Left lobe of liver (tissue), 1 donor: ENCODE results near the genes CDC25A and NME6.

DNA sequence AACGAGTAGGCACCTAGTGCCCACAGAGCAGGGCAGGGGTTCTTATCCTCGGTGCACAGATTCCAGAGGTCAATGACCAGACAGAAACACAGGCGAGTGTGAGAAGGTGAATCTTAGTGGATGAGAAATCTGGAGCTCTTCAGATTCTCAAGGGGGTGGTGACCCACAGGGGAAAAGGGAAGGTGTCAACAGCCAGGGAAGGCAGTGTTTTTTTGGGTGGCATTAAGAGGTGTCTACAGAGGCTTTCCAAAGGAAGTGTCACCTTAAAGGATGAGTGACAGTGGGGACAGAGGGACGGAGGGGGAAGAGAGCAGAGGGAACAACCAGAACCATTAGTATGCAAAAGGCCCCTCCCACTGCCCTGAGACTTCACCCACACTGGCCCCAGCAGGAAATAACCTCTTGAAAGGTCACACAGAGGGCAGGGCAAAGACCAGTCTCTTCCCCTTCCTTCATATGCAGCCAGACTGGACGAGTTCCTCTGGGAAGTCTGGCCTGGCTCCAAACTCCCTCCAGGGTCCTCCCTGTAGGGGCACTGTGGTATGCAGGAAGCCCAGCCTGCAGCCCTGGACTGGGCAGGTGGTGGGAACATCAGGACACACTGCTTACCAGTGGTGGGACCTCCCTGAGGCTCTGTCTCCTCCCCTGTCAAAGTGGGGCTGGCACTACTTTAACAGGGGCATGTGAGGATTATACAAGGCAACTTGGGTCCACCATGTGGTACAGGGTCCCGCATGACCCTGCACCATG, 27.4 kb downstream of the CCDC12 start:
- PRO-cap: no peak

GRCh38 chr3:46955686-46956534, 20.6 kb downstream of the CCDC12 start:
- PRO-cap: no peak

- PRO-cap: no peak
Observed at GRCh38 chr3:46991143-46991655, 11.7 kb downstream of the NBEAL2 start.

DNA sequence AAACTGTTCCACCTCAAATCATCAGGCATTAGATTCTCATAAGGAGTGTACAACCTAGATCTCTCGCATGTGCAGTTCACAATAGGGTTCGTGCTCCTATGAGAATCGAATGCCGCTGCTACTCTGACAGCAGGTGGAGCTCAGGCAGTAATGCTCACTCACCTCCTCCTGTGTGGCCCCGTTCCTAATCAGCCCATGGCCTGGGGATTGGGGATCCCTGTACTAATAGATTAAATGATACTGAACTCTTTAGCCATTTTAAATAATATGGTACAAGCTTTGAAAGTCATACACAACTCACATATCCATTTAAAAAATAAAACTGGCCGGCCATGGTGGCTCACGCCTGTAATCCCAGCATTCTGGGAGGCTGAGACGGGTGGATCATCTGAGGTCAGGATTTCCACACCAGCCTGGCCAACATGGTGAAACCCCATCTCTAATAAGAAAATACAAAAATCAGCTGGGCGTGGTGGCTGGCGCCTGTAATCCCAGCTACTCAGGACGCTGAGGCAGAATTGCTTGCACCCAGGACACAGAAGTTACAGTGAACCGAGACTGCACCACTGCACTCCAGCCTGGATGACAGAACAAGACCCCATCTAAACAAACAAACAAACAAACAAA, 76.4 kb downstream of the SETD2 start:
- PRO-cap: no peak

DNA sequence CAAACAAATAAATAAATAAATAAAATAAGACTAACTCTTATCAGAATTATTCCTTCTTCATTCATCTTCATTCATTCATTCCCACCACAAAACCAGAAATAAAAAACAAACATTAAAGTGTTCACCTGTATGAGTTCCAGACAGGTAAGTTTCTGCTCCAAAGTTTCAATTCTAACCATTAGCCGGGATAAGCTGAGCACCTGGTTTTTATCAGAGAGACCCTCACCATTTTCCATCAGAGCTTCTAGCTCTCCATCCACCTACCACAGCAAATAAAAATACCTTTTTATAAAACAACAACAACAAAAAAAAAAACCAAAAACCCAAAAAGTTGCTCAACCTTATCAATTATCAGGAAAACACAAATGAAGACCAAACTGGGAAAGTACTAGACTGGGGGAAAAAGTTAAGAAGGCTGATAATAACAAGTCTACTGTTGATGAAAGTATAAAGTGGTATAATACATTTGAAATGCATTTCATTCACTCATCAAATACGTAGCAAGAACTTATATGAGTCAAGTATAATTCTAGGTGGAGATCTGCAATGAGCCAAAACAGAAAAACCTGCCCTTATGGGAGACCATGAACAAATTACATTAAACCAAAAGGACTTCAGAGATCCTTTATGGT, 75.8 kb downstream of the SETD2 start:
- PRO-cap: no peak

GRCh38 chr3:47586773-47588116, 8.6 kb upstream of the CSPG5 start:
- PRO-cap: no peak

DNA sequence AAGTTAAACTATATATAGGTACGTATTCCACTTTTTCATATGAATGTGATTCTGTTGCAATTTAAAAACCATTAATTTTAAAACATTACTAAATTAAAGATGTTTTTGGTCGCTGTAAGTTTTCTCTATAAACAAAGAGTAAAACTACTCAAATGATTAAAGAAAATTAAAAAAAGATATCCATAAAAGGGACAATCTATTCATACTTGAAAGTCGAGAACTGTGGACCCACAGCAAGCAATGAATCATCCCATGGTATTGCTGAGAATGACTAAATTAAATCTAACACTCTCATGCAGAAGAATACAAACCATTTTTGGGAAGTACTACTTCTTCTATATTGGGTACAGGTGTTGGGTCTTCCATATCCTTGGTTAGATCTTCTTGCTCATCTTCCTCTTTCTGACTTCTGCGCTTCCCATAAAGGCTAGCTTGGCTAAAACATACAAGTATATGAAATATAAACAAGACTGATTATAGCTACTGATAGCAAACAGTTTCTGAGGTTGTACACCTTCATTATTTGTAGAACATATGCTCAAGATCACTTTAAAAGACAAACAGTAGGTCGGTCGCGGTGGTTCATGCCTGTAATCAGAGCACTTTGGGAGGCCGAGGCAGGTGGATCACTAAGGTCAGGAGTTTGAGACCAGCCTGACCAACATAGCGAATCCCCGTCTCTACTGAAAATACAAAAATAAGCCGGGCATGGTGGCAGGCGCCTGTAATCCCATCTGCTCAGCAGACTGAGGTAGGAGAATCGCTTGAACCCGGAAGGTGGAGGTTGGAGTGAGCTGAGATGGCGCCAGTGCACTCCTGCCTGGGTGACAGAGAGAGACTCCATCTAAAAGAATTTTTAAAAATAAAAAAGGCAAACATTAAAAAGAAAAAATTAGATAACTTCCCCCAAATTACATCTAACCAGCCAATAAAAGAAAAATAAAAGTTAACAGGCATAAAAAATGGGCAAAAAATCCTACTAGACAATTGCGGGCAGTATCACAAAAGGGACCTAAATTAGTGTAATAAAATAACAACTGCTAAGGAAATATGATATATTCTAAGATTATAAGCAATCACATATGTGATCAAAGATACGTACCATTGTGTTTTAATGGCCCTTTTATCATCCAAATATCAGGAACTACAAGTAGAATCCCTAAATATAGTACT, 80.3 kb downstream of the SMARCC1 start:
- PRO-cap: no peak

DNA sequence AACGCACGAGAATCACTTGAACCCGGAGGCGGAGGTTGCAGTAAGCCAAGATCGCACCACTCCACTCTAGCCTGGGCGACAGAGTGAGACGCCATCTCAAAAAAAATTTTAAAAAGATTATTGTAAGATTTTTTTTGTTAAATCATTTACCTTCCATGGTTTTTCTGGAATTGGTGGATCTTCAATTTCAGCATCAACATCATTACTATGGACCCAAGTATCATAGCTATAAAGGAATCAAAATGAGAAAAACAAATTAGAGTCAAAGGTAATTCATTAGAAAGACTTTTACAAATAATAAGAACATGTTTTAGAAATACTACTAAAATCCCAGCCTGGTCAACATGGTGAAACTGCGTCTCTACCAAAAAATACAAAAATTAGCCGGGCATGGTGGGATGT, 67.4 kb downstream of the SMARCC1 start:
- PRO-cap: no peak

DNA sequence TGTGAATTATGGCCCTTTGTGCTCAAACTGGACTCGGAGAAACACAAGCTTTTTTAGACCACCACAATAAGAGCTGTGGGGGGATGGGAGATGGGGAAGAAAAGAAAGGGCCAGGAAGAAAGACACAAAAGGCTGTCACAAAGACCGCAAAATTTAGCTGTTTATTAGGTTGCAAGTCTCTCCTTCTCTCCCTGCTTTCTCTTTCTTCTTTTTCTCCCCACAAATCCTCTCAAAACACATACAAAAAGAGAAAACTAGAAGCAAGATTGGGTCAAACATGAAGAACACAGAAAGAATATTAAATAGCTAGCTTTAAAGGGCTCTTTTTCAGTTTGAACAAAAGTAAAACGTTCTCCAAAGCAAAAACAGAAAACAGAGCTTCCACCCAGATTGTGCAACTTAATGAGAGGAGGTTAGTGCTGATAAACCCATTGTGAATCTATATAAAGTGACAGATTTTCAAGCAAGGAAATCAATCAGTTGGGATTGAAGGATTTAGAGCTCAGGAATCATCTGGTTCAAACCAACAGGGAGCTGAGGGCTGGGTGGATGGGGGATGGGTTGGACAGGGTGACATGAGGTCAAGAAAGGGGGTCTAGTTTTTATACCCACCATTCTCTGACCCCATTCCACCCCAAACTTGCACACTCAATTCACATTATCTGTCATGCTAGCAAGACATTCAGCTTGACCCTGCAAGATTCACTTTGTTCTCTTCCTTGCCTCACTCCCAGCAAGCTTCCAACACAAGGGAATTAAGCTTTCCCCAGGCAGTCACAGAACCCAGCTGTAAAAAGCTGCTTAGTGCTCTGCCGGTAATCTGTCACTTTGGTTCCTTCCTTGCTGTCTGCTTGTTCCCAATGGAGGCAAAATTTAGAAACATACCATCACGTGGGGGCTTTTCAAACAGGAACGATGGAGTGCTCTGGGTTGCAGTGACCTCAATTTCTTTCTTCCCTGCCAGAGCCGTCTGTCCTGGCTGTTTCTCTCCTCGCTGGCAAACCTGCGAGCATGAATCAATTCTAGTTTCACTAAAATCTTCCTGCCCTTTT, 87.5 kb downstream of the DHX30 start:
- PRO-cap: no peak

- PRO-cap: no peak
Observed at GRCh38 chr3:48160238-48160547, 28.0 kb downstream of the CDC25A start.

GRCh38 chr3:48187856-48188466, at the start of gene CDC25A:
Gene CDC25A (minus strand): TSS chr3:48188417.
- PRO-cap: bidirectional peak, plus-strand start at chr3:48188644, minus-strand start at chr3:48188379

- PRO-cap: bidirectional peak, plus-strand start at chr3:48301457, minus-strand start at chr3:48301367; bidirectional peak, plus-strand start at chr3:48301529, minus-strand start at chr3:48301530; bidirectional peak, plus-strand start at chr3:48301625, minus-strand start at chr3:48301583
Observed at GRCh38 chr3:48301248-48301829, at the start of gene NME6. Gene NME6 (minus strand): TSS chr3:48301367.

GRCh38 chr3:48507126-48508321, 3.5 kb upstream of the SHISA5 start:
- PRO-cap: no peak

DNA sequence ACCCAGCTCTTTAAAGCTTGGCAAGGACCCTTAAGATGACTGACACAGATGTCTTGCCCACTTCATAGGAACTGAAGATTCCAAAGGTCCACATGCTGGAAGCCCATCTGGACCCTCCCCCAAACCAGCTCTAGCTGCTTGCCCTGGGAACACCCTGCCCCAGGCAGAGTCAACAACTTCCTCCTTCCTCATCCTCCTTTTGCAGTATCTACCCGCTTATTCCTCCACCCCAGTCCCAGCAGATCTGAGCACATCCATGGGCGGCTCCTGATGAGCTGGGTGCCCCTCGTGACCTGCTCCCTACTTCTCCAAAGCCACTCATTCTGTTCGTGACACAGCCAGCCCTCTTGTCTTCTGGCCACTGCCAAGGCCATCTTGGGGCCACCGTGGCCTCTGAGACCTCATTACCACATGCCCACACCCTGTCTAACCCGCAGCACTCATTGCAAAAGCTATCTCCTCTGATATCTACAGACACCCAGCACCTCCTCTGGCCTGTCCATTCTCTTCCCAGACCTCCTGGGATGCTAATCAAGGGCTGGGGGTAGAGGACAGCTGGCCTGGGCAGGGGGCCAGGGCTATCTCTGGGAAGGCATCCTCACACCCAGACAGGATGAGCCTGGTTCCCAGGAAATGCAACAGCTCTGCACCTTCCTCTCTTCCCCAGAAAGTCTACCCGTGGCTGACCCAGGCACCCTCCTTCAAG, 2.1 kb upstream of the PFKFB4 start:
- PRO-cap: no peak

DNA sequence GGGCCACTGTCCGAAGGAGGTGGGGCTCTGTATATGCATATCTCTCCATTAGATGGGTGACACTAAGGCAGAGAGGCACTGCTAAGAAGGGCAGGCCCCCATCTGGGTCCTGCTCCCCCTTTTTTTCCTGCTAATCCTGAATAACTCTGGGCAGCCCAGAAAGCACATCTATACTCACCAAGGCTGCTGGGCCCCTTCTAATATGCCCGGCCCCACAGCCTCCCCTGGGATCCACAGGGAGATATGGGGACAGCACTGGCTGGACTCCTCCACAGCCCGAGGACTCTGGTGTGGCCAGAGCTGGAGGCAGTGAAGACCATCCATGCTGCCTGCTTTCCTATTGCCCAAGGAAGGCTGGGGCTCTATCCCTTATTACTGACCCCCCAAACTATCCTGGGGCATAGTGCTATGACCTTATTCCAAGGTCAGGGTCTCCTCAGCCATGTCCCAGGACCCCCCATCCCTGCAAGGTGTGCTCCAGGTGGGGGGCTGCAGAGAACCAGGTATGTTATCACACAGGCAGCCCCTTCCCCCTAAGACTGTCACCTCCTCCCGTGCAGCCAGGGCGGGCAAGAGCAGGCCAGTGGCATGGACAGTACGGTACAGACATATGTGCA, 1.3 kb upstream of the COL7A1 start:
- PRO-cap: no peak

- PRO-cap: unidirectional peak, plus-strand start at chr3:48634995
Observed at GRCh38 chr3:48634487-48635352, 541 bp downstream of the SLC26A6 start.

DNA sequence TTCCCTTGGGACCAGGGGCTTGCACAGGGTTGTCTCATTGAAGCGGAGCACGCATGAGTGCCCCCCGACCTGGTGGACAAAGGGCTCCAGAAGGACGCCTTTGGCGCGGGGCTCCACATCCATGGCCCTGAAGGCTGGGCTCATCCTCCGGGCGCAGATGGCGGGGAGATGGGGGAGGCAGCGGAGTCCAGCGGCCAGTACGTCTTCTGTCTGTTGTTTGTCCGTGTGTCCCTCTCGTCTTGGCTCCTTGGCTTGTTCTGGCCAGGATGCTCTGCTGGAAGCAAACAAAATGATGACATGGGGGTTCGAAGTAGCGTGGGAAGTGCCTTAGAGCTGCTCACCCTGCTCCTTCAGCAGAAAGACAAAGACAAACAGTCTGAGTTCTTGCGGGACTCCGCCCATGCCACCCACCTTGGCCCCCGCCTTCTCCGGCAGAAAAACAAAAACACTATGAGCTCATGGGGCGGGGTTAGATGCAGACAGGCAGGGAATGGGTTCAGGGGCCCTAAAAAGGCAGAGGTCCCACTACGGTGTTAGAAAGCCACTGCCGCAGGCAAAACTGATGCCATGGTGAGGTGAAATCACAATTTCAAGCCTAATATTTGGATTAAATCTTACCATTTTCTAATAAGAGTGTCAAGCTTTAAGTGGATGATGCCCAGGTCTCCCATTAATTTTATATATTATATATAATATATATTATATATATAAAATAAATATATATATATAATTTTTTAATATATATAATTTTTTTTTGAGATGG, 9.6 kb upstream of the NCKIPSD start:
- PRO-cap: no peak

DNA sequence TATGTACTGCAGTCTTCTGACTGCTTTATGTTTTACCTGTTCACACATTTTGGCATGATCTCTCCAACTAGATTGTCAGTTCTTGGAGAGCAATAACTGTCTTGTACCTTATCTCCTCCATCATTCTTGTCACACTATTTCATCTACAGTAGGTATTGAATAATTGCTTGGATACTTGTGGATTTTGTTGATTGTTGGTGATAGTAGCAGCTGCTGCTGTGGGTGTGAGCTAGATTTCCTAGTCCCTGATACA, 10.9 kb downstream of the ARIH2 start:
- PRO-cap: no peak

DNA sequence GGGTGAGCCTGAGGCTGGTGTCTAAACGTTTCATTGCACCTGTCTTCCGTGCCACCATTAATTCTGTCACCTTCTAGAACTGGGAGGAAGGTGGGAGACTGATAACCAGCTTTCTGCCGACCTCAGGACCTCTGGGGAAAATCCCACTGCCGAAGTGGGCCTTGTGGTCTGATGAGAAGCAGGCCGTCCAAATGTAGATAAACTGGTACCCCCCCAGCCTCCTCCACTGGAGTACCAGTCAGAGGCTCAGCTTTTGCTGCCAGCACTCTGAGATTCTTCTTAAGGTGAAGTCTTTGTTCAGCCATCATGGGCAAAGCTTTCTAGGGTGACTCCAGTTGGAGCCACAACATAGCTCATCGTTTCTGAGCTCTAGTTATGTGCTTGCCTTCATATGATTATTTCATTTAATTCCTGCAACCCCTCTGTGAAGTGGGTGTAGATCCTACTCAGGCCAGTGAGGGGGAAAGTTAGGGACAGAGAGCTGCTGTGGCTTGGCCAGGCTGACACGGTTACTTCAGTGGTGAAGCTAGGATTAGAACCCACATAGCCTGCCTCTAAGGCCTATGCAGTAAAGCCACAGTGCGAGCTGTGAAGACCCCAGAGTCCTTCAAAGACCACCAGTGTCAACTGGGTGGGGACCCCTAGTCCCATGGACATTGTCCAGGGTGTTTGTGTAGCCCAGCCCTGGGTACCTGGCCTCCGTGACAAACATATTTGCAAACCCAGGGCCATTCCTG, 1.3 kb downstream of the P4HTM start:
- PRO-cap: no peak

DNA sequence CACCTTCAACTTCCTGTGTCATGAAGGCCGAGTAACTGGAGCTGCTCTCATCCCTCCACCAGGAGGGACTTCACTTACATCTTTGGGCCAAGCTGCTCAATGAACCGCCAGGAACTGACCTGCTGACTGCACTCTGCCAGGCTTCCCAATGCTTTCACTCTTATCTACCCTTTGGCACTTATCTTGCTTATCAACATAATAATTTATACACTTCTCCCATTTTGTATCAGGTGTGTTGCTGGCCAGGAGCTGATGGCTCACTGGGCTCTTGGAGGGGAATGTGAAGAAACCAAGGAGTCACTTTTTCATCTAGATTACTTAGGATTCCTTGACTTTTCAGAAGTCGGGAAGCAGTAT, 1.1 kb downstream of the NDUFAF3 start:
- PRO-cap: no peak